Temporal lobe (tissue), 2 donors: ENCODE measurements around a stretch of chr1.

GRCh38 chr1:98698321-98698936, 36.9 kb downstream of the SNX7 start:
- RAMPAGE, long total RNA: no peak

DNA sequence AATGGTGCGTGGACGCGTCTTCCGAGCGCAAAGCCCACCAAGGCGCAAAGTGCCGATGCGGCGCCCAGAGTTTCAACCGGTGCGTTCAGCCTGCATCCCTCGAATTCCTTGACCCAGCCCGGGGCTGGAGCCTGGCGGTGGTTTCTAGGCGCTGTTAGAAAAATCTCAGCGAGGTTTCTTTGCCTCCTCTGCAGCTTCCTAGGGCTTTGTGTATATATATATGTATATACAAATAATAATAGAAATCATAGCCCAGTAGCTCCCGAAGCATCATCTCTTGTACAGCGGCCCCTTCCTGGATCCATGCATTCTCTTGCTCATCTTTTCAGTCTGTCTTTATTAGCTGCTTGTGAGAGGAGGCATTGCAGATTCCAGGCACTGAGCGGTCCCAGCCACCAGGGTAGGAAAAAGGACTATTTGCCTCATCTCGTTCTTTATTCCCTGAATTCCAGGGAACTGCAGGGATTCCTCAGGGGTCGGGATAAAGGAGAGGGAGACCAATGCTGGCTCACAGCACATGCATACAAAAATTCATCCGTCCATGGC, 674 bp upstream of the PLPPR5 start:
- RAMPAGE, long total RNA: no peak

DNA sequence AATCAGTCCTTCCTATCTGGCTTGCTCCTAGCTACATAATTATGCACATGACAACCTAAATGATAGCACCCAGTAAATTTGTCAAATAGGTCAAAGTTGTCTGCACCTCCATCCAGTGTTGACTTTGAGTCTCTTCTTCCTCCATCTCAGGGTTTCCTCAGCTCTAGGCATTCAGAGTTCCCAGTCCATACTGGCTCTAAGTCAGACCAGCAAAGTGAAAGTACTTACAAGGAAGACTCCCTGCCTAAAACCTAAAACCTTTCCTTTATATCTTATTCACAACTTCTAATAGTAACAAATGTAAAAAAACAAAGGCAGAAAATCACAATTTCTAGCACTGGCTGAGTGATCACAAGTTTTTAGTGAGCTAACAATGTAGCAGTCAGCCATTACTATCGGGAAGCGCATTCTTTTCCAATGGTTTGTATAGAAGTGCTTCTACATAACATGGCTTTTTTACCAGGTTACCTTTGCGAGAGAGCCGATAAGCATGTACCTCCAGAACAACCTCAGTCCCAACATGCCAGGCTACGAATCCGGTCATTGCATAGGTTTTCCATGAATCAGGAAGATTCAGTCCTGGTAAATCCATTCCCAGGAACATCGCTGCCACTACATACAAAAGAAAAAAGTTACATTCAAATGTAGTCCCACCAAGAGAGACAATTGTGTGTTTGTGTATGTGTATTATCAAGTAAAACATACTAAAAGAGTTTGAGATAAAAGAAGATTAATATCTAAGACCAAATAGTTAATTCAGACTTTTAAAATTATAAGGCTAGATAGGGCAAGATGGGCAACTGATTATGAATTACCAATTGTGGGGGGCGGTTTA, 55.9 kb downstream of the FRRS1 start:
- RAMPAGE, long total RNA: no peak

GRCh38 chr1:100186784-100186983, 8.6 kb upstream of the LRRC39 start:
- RAMPAGE, long total RNA: no peak

DNA sequence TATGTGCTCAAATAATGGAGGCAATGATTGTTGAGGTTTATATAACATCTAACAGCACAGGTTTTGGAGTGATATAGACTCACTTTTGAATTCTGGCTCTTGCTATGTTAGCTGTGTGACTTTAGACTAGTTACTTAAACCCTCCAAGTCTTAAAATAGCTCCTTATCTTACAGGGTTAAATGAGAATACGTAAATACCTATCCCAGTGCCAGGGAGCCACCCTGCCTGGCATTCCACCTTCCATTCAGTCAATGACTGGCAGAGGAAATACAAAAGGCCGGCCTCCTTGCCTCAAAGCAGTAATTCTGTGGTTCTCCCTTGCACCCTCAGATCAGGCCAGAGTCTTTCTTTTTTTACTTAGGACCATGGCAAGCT, 31.8 kb downstream of the DBT start:
- RAMPAGE, long total RNA: no peak

GRCh38 chr1:100240670-100241048, 9.0 kb downstream of the DBT start:
- RAMPAGE, long total RNA: no peak

DNA sequence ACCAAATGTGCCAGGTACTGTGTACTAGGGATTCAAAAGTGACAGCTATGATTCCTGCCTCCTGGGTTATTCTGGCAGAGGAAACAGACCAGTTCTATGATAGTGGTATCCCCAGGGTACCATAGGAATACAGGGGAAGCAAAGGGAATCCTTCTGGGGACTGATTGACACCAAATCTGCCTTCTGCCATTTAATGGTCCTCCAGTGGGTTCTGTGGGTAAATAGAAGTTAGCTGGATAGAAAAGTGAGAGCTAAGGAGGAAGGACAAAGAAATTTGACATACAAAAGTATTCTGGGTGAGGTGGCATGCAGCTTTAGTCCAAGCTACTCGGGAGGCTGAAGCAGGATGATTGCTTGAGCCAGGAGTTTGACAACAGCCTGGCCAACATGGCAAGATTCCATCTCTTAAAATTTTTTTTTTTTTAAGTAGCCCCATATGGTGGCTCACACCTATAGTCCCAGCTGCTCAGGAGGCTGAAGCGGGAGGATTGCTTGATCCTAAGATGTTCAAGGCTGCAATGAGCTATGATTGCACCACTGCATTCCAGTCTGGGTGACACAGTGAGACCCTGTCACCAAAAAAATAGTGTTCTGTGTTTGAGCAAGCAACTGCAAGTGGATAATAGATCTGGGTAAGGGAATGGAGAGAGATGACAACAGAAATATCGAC, 13.3 kb downstream of the RTCA start:
- RAMPAGE, long total RNA: no peak

GRCh38 chr1:100362676-100363839, 10.8 kb downstream of the CDC14A start:
- RAMPAGE, long total RNA: no peak

- RAMPAGE, long total RNA: no peak
These were observed 71.6 kb downstream of the CDC14A start for GRCh38 chr1:100423814-100424341.

DNA sequence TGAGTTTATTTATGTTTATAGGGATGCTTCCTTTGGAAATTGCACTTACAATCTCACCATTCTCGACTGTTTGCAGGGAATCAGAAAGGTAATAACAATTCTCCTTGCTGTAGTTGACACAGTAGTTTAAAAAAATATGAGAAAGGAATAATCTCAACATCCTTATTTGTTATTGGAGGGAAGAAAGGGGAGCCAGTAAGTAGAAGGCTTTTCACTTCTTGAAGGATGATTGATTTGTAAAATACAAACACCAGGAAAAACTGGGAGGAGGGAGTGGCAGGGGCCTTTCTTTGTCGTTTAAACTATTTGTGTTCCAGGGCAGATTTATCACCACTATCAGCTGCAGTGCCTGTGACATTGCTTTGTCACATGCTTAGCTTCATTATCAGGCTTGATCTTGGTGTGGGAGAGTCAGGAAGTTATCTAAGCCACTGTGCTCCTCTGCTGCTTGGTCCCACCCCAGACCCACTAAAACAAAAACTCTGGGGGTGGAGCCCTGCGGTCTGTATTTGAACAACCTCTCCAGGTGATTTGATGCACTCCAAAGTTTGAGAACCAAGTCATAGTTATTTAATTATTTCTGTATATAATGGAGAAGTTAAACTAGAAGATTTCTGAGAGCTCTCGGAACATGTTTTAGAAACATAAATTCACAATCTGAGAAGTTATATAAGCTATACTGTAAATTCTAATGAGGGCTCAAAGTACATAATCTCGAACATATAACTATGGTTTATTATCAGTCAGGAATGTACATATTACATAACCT, 87.8 kb downstream of the CDC14A start:
- RAMPAGE, long total RNA: no peak

- RAMPAGE, long total RNA: no peak
These were observed 43.3 kb upstream of the GPR88 start for GRCh38 chr1:100494349-100495399.

GRCh38 chr1:100658125-100658439, 61.5 kb upstream of the VCAM1 start:
- RAMPAGE, long total RNA: no peak

- RAMPAGE, long total RNA: no peak
These were observed 30.4 kb downstream of the SLC30A7 start for GRCh38 chr1:100925875-100927119.

GRCh38 chr1:100949164-100950072, 53.5 kb downstream of the SLC30A7 start:
- RAMPAGE, long total RNA: no peak

GRCh38 chr1:100974545-100975671, 50.7 kb downstream of the DPH5 start:
- RAMPAGE, long total RNA: no peak

DNA sequence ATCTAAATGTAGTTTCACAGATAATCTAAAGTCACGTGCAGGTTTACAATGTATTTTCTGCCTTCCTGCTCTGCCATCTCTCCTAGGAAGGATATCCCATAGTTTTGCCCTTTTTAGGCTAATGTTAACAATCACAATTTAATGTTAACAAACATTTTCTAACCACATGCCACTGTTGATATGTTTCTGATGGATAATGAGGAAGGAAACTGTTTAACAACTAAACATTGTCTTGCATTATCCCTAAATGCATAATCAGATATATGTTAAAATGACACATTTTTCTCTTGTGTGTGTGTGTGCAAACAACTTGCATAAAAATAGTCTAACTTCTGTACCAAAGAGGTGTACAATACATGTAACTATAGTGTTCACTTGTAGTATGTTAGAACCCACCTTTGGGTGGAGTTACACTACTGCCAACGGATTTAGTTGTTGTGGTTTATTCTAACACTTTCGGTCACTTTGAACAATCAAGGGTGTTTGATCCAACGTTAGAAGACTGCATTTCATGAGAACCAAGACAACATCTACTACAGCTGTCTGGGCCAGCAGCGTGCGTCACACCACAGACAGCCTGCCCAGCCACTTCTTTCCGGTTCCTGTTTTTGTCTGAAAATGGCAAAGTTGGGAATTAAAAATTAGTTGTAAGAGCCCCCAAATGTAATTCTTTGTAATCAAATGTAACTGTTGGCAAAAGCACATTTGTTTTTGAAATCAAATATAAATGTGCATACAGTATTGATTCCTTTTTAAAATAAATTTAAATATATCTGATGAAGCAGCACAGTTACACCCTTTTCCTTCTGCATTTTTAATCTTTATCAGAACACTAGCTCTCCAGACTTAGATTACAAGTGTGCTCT, 86.4 kb upstream of the DPH5 start:
- RAMPAGE, long total RNA: no peak

GRCh38 chr1:101239692-101240902, 3.3 kb downstream of the S1PR1 start:
- RAMPAGE, long total RNA: no peak

- RAMPAGE, long total RNA: no peak
These were observed 72.9 kb downstream of the S1PR1 start for GRCh38 chr1:101309300-101310515.

DNA sequence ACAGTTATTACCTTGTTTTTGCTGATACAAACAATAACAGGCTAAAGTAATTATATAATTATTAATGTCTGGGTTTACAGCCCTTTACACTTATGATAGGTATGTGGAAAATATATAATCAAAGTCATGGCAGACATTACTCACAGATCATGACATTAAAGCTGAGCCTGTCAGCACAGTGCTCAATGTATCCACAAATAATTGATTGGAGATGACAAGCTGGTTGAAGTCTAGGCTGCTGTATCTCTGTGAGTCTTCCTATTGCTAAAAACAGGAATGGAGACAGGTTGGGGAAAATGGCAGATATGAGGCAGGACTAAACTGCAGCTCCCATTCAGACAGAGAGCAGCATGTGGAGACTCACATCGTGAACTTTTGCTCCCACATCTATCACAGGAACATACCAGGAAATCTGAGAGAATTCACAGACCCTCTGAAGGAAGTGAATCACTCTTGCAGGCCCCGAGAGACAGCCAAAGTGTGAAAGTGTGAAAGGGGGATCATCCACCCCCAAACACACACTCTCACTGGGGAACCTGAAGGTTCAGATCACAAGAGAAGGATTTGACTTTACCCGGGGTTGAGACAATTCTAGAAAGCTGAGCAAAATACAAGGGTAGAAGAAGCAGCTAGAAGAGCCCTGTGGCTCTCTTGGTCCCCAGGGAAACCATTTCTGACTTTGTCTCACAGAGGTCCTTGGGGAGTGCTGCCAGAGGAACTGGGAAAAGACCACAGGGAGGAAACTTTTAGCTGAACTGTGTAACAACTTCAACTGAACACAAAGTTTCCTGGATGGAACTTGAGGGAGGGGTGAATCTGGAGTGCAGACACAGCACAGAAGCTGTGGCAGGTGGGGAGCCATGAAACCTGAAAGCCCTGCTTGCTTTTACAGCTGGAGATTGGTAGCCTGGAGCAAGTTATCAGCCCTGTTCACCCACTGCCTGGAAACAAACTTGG, 173.4 kb downstream of the S1PR1 start:
- RAMPAGE, long total RNA: no peak

GRCh38 chr1:103529647-103530198, 4.2 kb downstream of the RNPC3 start:
- RAMPAGE, long total RNA: no peak